ENCODE data around the gene IGFL2.

GRCh38 chr19:45440830-45441298, 17.1 kb upstream of the ERCC1 start:
- PRO-cap, 4 experiments = no peak in any of the 4 experiments
- RAMPAGE, long total RNA, 2 experiments = no peak in any of the 2 experiments

- PRO-cap, 4 experiments = peak in 4 of 4 experiments; most common plus-strand start chr19:45469470 (in 4)
- RAMPAGE, long total RNA, 2 experiments = no peak in any of the 2 experiments
Measured at GRCh38 chr19:45469370-45469576, 1.5 kb downstream of the FOSB start.

DNA sequence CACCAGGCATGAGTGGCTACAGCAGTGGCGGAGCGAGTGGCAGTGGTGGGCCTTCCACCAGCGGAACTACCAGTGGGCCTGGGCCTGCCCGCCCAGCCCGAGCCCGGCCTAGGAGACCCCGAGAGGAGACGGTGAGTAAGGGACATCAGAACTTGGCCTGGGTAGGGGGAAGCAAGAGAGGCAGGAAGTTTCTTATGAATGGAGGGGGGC, 2.9 kb downstream of the FOSB start:
- PRO-cap, 4 experiments = no peak in any of the 4 experiments
- RAMPAGE, long total RNA, 2 experiments = no peak in any of the 2 experiments

GRCh38 chr19:45472250-45472419, 4.3 kb downstream of the FOSB start:
- PRO-cap, 4 experiments = no peak in any of the 4 experiments
- RAMPAGE, long total RNA, 2 experiments = no peak in any of the 2 experiments

DNA sequence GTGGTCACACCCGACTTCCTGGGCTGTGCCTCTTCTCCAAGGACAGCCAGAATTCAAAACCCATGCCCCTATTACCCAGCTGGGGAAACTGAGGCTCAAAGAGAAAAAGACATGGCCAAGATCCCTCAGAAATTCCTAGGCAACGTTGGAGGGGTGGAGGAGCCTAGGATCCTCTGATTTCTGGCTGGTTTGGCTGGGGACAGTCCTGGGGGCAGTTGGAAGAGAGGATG, 2.3 kb downstream of the VASP start:
- PRO-cap, 4 experiments = no peak in any of the 4 experiments
- RAMPAGE, long total RNA, 2 experiments = no peak in any of the 2 experiments

DNA sequence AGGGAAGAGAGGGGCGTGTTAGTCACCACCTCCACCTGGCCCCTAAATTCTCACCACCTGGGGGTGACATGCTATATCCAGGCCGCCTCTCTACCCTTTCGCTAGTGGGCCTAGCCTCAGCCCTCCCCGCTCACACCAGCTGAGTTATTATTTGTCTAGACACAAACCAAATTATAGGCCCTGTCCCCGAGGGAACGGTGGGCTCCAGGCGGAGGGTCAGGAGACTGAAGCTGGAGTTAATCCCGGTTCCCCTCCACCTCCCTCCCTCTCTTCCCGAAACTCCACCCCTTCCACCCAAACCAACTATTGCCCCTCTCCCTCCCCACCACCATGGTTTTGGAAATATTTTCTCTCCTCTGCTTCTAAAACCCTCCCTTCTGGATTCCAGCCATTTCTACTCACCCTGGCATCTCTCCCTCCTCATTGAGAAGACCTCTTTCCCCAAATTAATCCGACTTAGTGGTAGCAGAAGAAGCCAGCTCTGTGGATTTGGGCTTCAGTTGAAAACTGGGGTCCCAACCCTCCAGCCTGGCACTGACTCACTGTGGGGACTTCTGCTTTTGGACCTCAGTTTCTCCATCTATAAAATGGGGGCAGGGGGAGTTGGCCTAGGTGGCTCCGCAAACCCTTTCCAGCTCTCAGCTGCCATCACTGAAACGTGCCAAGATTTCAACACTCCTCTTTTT, 1.7 kb downstream of the GPR4 start:
- PRO-cap, 4 experiments = no peak in any of the 4 experiments
- RAMPAGE, long total RNA, 2 experiments = no peak in any of the 2 experiments

- PRO-cap, 4 experiments = peak in 4 of 4 experiments; most common plus-strand start chr19:45601399 (in 2); most common minus-strand start chr19:45601107 (in 1)
- RAMPAGE, long total RNA, 2 experiments = no peak in any of the 2 experiments
Measured at GRCh38 chr19:45600812-45601992, 810 bp downstream of the GPR4 start.

- PRO-cap, 4 experiments = no peak in any of the 4 experiments
- RAMPAGE, long total RNA, 2 experiments = no peak in any of the 2 experiments
Measured at GRCh38 chr19:45643414-45644071, 4.3 kb upstream of the EML2 start.

GRCh38 chr19:45657743-45658234, 10.2 kb upstream of the GIPR start:
- PRO-cap, 4 experiments = no peak in any of the 4 experiments
- RAMPAGE, long total RNA, 2 experiments = no peak in any of the 2 experiments

DNA sequence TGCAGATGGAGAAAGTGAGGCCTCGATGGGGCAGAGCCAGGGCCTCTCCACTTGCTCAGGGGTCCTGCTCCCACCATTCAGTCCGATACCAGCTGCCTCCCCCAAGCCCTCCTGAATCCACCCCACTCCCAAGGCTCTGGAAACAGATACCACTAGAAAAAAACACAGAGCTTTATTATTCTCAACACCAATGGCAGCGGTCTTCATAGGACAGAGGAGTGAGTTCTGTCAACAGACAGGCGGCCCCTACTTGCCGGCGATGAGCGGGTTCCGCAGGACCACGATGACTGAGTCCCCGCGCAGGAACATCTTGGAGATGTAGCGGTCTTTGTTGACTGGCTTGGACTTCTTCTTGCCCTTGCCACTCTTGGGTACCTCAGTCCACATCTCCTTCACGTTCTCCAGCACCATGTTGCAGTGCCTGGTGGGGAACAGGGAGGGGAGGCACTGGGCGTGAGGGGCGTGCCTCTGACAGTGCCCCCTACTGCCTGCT, 4.4 kb downstream of the SNRPD2 start:
- PRO-cap, 4 experiments = no peak in any of the 4 experiments
- RAMPAGE, long total RNA, 2 experiments = no peak in any of the 2 experiments

GRCh38 chr19:45772093-45773179, 3.4 kb upstream of the SIX5 start:
- PRO-cap, 4 experiments = peak in 1 of 4 experiments; most common plus-strand start chr19:45772987 (in 1)
- RAMPAGE, long total RNA, 2 experiments = no peak in any of the 2 experiments

GRCh38 chr19:45883263-45883926, 2.5 kb downstream of the IRF2BP1 start:
- PRO-cap, 4 experiments = peak in 1 of 4 experiments; most common minus-strand start chr19:45883479 (in 1)
- RAMPAGE, long total RNA, 2 experiments = no peak in any of the 2 experiments

DNA sequence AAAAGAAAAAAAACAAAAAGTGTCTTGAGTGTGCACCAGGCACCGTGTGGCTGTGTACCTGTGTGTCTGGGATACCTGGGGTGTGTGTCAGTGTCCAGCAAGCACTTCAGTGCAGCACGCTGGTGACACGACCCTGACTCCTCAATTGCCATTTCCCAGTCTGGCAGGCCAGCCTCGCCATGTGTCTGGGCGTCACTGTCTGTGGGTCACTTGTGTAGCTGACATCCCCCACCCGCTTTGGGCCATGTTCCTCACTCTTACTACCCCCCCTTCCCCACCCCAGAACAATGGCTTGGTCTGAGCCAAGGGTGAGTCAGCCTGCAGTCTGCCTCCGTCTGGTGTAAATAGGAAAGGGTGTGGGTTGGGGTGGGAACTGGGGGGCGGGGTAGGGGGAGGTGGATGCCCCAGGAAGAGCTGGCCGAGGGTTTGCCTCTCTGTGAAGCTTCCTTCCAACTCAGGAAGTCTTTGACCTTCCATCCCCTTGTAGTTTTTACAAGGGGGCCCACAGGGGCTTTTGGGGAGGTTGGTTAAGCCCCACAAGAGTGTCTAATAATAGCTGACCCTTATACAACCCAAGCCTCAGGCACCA, 17.7 kb downstream of the NOVA2 start:
- PRO-cap, 4 experiments = no peak in any of the 4 experiments
- RAMPAGE, long total RNA, 2 experiments = no peak in any of the 2 experiments

DNA sequence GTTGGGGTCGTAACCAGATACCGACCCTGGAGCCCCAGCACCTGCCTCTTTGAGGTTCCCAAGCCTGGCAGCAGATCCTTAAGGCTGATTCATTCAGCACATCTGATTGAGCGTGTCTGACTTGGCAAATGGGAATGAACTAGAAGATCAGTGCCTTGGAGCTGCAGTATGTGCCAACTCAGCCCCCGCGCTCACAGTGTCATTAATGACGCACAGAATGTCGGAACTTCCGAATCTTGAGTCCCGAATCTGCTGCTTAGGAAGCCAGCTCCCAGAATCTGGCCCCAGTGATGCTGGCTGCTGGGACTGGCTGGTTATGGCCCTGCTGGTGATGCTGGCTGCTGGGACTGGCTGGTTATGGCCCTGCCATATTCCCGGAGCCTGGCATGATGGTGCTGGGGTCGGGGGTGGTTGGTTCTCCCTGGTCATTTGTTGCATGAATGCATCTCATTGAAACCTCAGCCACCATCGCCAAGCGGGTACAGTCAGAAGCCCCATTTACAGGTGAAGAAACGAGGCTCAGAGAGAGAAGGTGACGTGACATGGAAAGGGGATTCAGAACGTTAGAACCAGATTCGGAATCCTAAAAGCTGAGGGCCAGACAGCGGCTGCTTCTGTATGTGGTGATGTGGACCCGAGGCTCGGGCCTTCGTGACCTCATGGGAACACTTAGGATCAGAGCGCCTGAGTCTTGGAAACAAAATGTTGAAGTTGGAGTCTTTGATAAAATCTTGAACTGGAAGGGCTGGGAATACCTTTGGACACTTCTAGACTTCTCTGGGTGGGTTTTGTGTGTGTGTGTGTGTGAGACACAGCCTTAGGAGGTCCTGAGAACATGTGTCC, 2.1 kb downstream of the PGLYRP1 start:
- PRO-cap, 4 experiments = no peak in any of the 4 experiments
- RAMPAGE, long total RNA, 2 experiments = no peak in any of the 2 experiments

DNA sequence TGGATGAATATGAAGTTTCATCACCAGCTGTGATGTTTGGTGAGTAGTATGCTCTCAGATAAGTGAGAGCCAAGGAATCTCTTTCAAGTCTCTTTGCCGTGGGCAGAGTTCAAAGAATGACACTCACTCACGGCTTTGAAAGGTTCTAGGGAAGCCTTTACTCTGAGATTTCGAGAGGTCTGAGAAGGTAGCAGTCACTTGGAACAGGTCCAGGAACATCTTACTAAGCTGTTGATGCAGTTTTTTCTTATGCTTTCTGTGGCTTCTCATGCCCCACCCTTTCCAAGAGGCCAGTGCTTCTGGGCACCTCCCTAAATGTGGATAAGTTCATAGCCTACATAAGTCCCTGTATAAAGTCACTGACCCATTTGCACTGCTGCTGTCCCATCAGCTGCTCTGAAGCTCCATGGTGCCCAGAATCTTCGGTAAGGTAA, at the start of gene IGFL2:
TSS of gene IGFL2 (plus strand) at position 366 of the 434 bp plus-strand sequence.
- PRO-cap, 4 experiments = no peak in any of the 4 experiments
- RAMPAGE, long total RNA, 2 experiments = no peak in any of the 2 experiments

DNA sequence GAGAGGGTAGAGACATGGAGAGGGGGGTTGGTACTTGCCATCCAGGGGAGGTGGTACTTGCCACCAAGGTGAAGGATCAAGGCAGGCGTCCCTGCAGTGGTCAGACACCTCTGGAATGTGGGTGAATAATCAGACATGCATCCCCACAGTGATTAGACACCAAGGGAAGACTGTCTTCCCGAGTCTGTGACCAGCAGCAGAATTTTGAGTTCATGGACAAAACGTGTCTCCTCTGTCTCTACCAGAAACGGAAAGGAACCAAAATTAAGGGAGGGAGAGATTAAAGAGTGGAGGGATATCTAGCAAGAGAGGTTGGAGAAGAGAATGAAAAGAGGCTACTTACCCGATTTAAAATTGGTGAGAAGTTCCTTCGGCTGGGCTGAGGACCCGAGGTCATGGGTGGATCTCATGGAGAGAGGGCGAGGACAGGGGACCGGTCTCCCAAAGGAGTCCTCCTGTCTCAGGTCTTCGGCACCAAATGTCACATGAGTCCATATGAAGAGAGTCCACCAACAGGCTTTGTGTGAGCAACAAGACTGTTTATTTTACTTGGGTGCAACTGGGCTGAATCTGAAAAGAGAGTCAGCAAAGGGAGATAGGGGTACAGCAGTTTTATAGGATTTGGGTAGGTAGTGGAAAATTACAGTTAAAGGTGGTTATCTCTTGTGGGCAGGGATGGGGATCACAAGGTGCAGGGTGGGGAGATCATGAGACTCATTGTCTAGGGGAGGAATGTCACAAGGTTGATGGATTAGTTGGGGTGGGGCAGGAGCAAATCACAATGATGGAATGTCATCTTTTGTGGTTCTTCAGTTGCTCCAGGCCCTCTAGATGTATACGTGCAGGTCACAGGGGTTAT, 26.8 kb upstream of the IGFL1 start:
- PRO-cap, 4 experiments = no peak in any of the 4 experiments
- RAMPAGE, long total RNA, 2 experiments = no peak in any of the 2 experiments

GRCh38 chr19:46351050-46351568, 4.2 kb downstream of the PPP5C start:
- PRO-cap, 4 experiments = no peak in any of the 4 experiments
- RAMPAGE, long total RNA, 2 experiments = no peak in any of the 2 experiments

DNA sequence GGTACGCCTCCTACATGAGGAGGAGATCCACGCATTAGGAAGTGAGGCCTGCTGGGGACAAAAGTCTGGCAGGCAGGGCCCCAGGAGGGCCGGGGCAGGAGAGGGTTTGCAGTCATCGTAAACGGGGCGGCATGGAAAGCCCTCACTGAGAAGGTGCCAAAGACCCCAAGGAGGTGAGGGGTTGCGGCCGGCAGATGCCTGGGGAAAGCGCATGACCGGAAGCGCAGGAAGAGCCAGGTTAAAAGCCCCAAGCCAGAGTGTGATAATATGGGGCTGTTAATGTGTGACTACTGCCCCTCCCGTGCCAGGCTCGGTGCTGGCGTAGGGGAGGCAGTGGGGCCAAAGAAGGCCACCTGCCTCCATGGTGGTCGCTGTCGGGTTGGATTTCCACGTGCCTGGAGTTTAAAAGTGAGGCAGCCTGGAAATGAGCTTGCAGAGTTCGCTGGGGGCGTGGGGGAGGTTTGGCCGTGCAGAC, 8.9 kb downstream of the CCDC8 start:
- PRO-cap, 4 experiments = peak in 4 of 4 experiments; most common plus-strand start position 307 of the sequence (in 2); most common minus-strand start position 213 of the sequence (in 1)
- RAMPAGE, long total RNA, 2 experiments = no peak in any of the 2 experiments

GRCh38 chr19:46411807-46412568, 1.4 kb downstream of the CCDC8 start:
- PRO-cap, 4 experiments = no peak in any of the 4 experiments
- RAMPAGE, long total RNA, 2 experiments = no peak in any of the 2 experiments

- PRO-cap, 4 experiments = peak in 1 of 4 experiments; most common plus-strand start chr19:46426232 (in 1)
- RAMPAGE, long total RNA, 2 experiments = no peak in any of the 2 experiments
Measured at GRCh38 chr19:46425953-46426547, 2.7 kb downstream of the PNMA8C start.

All from right lobe of liver (tissue), 4 donors.